Tibial artery (tissue), 1 donor: ENCODE measurements around the gene ANXA2.

GRCh38 chr15:59739530-59740286, 50.6 kb upstream of the BNIP2 start:
- PRO-cap, result no peak

DNA sequence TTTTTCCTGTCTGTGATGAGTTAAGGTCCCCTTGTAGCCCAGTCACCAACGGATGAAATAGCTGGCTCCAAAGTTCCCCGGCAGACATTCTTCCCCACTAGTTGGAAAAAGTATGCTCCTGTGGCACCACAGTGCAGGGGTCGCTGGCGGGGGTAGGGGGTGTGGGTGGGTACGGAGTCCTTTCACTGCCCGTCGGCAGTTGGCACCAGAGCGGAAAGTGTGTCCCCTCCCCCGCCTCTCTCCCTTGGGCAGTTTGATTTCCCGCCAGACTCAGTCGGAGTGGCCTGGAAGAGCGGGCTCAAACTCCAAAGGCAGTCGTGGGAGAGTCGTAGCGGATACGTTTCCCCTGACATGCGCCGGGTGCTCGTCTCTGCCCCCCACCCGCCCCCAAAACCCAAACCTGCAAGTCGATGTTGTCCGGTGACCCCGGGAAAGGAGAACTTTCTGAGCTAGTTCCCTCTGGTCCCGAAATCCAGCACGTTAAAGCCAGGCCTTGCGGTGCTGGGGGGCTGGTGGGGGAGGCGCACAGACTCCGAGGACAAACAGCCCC, 4.5 kb upstream of the FOXB1 start:
- PRO-cap, result no peak

DNA sequence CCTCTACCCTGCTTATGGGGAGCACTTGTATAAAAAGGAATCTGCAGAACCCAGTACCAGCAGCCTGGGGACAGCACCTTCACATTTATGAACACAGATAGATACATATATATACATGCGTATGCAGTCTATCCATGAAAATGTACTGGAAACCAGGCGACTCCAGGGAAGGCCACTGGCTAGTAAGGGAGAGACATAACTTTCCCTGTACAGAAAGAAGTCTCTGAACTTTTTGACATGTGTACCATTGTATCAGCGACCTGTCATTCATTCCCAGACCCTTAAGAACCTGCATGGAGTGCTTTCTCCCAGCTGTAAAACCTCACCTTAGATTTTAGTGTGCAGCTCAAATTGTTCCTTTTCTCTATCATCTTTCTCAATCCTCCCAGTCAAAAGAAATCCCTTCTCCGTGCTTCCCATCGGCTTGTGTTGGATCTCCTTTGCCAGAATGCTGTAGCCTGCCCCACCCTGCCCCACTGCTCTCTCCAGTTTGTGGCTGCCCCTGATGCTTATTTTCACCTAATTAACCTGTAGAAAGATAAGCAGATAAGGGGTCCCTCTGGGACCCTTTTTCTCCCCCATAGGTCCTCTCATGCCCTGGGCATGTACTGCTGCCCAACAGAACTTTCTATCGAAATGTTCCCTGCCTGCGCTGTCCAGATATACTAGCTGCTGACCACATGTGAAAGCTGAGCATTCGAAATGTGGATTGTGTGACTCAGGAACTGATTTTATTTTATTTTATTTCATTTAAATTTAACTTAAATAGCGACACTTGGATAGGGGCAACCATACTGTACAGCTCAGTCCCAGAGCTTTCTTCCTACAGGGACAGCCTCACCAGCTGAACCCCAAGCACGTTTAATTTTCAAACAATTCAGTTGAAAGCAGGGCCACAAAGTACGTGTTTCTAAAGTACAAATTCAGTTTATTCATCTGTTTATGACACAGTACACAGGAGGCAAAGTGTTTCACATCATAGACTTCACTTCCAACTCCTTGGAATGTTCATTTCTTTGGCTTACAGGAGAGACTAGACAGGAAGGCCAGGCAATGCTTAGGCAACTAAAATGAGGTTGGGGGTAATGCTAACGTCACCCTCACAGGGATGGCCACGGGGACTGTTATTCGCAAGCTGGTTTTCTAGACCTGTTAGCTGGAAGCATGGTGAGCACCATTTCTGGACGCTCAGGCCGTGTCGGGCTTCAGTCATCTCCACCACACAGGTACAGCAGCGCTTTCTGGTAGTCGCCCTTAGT, 50.9 kb downstream of the ANXA2 start:
- PRO-cap, result no peak

- PRO-cap, result no peak
Measured at GRCh38 chr15:60370198-60370972, 27.4 kb downstream of the ANXA2 start.

DNA sequence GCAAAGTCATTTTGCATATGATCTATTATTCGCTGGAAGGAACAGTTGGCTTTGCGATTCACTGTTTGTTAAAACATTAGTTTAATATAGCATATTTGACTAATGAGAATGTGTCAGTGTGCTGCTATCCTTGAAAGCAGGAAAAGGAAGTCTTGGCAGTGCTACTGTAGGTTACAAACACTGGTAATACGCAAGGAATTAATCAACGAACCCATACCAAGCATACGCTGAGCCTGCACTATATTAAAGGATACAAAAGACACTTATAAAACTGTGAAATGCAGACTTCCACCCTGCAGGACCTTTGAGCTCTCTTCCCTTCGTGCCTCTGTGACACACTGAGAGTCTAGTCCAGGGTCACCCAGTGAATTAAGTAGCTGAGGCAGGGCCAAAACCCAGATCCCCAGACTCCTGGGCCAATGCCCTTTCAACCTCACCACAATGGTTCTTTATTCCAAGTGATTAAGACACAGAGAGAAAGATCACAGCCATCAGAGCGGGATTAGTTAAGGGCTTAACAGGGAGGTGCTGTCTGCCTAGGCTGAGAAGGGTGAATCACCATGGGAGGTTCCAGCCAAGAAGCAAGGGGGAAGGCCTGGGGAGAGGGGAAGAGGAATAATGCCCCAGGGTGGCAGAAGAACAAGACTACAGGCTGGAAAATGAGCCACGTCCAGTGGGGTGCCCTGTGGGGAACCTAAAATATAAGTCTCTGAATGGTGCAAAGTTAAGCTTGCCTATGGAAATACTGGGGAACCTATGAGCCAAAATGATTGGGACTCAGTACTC, 6.8 kb downstream of the ANXA2 start:
- PRO-cap, result no peak

DNA sequence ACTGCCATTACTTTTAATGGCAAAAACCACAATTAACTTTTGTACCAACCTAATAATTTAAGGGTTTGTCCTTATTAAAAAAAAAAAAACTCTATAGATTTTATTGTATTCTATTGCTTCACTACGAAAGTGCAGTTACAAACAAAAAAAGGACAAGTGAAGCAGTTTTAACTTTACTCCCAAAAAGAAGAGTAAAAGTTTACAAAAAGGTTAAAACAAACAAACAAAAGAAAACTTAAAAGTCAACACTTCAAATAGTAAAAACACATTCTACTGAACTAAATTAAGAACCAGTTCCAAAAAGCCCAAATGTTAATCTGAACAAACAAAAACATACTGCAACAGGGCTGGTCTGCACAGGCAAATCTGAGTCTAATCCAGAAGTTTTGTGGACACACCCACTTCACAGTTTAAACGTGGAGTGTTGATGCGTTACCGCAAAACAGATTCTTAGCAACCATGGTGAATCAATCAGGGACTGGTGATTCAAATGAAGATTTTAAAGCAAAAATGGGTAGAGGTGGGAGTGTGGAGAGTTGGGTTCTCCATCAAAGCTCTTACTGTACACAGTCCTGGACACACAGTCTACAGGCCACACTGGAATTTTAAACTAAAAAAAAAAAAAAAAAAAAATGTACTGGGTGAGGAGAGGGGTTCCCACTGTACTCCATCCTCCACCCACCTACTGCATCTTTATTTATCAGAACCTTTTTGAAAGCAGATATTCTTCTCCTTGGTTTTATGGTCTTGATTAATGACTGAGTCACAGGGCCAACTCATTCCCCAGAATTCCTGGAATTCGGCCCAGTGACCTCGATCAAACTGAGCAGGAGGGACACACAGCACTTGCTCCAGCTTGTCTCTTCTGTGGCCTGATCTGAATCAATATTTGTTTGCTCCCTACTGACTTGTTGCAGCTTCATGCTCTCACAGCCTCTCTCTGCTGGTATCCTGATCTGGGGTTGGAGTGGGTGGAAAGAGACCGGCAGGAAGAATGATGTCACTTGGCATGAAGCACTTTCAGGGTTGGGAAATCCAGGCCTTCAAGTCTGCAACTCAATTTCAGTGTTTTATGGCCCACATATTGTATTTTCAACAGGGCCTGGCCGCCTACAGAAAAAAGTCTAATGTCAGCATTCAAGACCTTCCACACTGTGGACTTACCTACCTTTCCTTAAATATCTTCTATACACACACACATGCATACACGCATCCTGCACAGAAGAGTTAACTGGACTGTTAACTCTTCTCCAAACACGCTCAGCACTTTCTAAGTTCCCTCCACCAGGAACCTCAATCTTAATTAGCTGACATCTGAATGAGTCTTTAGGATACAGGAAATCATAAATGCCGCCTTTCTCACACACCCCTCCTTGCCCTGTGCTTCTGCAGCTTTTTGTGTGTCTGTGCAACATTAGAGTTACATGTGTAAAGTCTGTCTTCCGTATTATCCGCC, 4.9 kb downstream of the ANXA2 start:
- PRO-cap, result unidirectional peak, minus-strand start at position 942 of the sequence

DNA sequence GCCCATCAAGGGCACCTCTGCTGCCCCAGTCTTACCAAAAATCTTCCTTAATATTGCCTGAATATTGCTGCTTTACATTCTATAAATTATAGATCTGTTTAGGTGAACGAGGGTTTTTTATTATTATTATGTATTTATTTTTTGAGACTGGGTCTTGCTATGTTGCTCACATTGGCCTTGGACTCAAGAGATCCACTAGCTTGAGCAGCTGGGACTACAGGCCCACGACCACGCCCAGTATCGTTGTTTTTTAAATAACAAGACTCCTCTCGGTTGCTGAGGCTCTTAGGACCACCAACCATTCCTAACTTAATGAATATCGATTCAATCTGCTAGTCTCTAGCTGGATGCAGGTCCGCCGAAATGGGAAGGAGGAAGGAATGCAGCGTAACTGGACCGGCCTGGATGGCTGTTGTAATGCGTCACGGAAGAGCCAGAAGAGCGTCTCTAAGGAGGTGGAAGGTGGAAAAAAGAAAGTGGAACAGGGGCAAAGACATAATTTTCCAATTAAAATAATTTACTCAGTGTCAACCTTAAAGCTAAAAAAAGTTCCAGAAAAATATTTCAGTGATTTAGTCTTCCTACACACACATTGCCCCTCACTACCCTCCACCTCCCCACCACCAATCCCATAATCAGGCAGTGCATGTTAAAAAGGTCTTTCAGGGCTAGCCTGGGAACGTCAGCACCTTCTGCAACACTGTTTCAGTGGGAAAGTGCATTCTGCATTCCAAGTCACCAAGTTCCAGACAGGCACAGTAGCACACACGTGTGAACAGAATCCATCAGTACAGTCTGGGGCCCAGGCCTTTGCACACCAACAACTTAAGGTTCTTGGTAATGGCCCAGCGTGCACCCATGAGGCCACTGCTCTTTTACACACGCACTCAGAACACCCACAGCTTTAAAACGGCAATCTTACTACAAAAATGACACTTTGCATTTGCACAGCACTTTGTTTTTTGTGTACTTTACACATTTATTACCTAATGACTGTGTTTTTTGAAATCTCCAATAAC, 1.5 kb downstream of the ANXA2 start:
- PRO-cap, result no peak

- PRO-cap, result bidirectional peak, plus-strand start at chr15:60398136, minus-strand start at chr15:60397986
Measured at GRCh38 chr15:60397328-60398385, at the start of gene ANXA2. Gene ANXA2 (minus strand): TSS chr15:60397986.

GRCh38 chr15:60527643-60528391, 48.9 kb upstream of the ICE2 start:
- PRO-cap, result no peak

GRCh38 chr15:60573650-60574491, 94.9 kb upstream of the ICE2 start:
- PRO-cap, result no peak

DNA sequence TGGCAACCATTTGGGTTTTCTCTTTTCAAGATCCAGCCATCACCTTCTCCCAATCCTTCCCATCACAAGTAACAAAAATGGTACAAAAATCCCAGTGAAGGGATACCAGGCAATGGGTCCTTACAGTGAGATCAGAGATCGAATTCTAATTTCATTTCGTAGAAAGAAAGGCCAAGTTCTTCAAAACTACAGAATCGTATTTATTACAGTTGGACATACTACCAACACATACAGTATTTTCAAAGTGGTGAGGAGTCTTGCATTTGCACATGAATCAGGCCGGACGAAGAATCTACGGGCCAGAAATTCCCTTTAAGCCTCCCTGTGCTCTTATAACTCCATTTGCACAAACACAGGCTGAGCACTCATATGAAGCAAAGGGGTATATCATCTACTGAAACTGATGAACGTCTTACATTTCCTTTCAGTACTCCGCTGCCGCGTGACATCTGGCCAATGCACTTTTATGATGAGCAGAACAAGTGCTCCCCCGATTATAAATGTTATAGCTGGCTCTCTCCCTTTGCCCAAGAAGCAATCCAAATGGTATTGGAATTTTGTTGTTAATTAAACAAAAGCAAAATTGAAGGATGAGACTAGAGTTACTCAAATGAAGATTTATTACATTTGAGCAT, 110.2 kb upstream of the ICE2 start:
- PRO-cap, result no peak

DNA sequence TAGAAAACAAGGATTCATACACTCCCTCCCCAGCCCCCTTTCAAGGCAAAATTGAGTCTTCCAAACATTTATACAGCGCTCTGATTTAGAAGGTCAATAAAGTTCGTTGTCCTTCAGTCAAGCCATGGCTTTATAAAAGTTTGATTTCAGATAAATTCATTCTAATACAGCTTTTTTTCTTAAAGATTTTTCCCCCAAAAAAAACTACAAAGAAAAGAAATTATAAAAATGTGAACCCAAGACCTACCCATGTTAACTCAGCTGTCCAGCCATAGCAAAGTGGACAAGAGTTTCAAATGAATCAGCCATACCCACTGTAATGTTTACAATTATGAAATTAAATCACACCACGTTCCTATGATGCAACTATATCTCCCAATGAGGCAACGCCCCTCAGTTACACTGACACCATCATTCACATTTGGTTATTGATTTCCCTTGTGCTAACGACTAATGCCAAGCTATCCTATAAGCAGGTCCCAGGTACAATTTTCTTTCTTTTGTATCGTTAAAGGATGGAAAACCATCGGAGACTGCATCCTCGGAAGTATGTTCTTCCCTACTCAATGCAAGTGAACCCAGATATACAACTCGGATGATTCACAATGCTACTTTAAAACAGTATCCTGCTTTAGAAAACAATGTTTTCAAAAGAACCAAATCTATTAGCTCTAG, 115.1 kb upstream of the ICE2 start:
- PRO-cap, result no peak

GRCh38 chr15:60616102-60616640, 137.2 kb upstream of the ICE2 start:
- PRO-cap, result no peak

- PRO-cap, result no peak
Measured at GRCh38 chr15:60667244-60667732, 188.3 kb upstream of the ICE2 start.

DNA sequence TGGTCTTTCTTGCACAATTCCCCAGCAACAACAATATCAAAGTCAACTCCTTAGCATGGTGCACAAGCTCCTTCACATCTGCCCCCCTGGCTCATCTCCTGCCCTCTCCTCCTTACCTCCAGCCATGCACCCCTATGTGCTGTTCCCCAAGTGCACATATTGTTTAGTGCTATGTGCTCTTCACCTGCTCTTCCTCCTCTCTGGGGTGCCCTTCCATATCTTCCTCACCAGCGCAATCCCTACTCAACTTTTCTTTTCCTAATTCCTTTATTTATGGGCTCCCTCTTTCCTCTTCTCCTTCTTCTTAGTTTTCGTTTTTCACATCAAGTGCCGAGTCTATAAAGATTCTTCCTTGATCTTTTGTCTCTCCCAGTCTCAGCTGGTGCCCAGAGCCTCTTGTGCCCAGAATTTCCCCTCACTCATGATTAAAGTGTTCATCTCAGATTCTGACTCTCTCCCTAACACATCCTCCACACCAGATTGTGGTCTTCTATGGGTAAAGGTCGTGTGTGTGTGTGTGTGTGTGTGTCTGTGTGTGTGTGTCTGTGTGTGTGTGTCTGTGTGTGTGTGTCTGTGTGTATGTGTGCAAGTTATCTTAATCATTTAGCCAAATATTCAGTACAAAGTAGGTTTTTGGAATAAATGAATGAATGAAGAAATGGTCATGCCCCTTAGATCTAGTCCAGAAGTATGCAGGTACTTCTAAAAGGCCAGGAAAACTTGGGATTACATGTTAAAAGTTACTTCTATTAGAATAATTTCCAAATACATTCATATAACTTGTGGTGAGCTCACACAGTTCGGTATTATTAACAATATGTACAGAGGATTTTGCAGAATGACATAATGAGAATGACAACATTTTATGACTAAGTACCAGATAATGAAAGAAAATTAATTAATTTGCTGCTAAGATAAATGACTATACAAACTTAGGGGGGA, 356.1 kb downstream of the RORA start:
- PRO-cap, result no peak

GRCh38 chr15:61874796-61875144, 185.5 kb downstream of the VPS13C start:
- PRO-cap, result no peak

- PRO-cap, result no peak
Measured at GRCh38 chr15:61875645-61875942, 184.7 kb downstream of the VPS13C start.

GRCh38 chr15:62060944-62061344, 697 bp upstream of the VPS13C start:
- PRO-cap, result no peak

- PRO-cap, result no peak
Measured at GRCh38 chr15:62138089-62138529, 27.0 kb downstream of the C2CD4B start.

DNA sequence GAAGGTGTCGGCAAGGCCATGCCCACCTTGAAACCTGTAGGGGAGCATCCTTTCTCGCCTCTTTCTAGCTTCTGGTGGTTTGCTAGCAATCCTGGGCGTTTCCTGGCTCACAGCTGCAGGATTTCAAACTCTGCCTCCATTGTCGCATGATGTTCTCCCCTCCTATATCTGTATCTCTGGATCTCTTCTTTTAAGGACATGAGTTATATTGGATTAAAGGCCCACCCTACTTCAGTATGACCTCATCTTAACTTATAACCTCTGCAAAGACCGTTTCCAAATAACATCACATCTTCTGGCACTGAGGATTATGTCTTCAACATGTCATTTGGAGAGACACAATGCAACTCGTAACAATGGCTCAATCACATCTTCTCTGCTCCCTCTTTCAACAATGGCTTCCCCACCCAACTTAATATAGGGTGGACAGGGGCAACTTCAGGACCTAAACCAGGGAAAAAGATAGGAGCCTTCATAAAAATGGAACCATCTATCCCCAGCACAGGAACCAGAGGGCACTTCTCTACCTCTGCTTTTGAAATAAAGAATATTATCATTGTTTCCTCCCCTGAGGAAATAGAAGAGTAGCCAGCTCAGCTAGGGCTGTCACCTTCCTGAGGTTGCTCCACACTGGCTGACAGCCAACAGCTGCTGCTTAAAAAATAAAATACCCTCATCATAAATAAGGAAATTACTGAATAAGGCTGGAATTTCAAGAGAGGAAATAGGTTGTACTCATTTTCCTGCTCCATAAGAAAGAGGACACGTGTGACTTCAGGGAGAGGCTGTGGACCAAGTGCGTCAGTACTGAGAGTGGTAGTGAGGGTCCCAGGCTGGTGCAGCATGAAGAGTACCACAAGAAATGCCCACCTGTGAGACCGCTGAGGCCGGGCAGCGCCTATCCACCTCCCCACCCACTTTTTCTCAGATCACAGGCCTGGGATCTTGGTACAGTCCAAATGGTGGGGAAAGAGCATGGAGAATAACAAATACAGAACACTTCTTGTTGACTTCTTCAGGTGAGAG, 7.9 kb upstream of the C2CD4B start:
- PRO-cap, result unidirectional peak, plus-strand start at position 780 of the sequence